HepG2 (cell line): ENCODE data around the gene NIBAN3.

GRCh38 chr19:17496989-17497467 lies 14.4 kb upstream of the PGLS start:
- RRBS, 2 experiments: 98 to over 99% methylated on average over 5 of the region's 33 CpGs
CAGE:
- cytosol, long polyA minus RNA: no peak
- cytosol, long polyA plus RNA: no peak
- long polyA plus RNA: no peak
- nucleus, long polyA minus RNA: no peak
- nucleus, long polyA plus RNA: no peak

DNA sequence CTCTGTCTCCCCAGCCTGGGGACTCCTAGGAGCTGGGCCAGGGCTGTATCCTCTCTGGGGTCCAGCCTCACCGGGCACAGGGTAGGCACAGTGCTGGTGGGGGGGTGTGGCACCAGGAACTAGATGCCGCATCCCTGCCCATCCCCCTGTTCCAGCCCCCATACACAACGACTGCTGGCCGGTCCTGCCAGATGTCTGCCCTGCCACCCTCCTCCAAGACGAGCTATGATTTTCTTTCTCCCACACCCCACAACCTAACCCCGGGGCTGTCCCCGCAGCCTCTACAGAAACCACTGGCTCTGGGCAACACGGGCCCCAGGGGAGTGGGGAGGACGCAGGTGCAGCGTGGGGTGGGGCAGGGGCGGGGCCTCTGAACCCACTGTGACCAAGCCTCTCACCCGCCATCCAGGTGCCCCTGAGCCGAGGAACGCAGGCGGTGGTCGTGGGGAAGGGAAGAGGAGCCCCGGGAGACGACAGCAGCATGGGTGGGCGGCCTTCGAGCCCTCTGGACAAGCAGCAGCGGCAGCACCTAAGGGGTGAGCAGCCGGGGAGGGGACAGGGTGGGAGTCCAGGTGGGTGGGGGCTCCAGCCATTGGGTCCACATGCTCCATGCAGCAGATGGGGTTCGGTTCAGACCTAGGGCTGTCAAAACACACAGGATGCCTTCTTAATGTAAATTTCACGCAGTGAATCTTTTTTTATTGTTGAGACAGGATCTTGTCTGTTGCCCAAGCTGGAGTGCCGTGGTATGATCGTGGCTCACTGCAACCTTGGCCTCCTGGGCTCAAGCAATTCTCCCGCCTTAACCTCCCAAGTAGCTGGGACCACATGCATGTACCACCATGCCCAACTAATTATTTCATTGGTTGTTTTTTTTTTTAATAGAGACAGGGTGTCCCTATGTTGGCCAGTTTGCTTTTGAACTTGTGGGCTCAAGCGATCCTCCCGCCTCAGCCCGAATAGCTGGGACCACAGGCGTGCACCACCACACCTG lies at the start of gene NIBAN3:
Gene NIBAN3 (plus strand): TSS at position 408 of the 994 bp plus-strand sequence.
- RRBS, 2 experiments: 30 to 31% methylated on average over 8 to 9 of the region's 31 CpGs
CAGE:
- cytosol, long polyA minus RNA: no peak
- cytosol, long polyA plus RNA: no peak
- long polyA plus RNA: no peak
- nucleus, long polyA minus RNA: no peak
- nucleus, long polyA plus RNA: no peak

DNA sequence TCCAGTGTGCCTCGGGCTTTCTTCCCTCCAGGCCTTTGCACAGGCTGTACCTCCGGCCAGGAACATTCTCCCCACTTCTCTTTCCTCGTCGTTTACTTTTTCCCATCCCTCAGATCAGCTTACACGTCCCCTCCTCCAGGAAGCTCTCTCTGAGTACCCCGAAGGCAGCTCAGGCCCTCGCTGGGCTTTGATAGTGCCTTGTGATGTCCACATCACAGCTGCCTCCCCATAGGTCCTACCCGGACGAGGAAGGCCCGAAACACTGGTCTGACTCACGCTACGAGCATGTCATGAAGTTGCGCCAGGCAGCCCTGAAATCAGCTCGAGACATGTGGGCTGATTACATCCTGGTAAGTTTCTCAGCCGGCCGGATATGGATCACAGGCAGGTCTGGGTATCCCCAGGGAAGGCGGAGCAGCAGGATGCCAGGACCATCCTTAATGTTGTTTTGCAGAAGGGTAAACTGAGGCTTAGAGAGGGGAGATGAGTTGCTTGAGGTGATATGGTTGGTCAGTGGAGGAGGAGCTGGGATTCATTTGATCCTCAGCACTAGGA lies 4.7 kb downstream of the COLGALT1 start:
- RRBS, 2 experiments: 93 to 97% methylated on average over 1 of the region's 17 CpGs
CAGE:
- cytosol, long polyA minus RNA: no peak
- cytosol, long polyA plus RNA: no peak
- long polyA plus RNA: no peak
- nucleus, long polyA minus RNA: no peak
- nucleus, long polyA plus RNA: no peak

DNA sequence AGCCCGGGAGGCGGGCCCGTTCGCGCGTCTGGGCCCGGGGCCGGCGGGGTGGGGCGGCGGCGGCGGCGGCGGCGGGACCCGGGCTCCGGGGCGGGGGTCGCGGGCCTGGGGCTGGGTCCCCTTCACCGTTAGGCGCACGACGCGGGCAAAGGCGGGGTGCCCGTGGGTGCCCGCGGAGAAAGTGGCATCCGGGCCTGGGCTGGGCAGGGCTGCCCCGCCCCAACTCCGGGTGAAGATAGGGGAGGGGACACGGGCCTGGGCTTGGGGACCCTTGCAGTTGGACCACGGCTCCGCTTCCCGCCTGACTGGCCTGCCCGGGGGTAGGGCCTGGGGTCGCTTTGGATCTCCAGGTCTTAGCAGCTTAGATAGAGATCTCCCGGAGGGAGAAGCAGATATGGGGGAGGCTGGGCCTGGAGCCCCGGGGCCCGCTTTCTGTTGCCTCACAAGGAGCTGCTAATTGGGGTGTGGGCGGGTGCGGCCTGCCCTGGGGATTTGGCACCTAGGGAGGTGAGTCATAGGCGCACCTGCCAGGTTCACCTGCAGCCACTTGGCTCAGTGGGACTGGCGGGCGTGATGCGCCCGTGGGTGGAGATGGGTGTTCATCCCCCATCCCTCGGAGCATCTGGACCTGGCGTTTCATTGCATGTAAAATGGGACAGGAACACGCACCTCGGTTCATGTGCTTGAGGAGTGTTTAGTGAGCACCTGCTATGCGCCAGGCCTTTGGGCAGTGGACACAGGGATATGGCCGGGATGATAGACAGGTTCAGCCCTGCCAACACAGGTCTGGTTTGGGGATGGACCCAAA lies 571 bp downstream of the MAP1S start:
- RRBS, 2 experiments: 3 to 6% methylated on average over 15 to 26 of the region's 55 CpGs
CAGE:
- cytosol, long polyA minus RNA: no peak
- cytosol, long polyA plus RNA: no peak
- long polyA plus RNA: no peak
- nucleus, long polyA minus RNA: no peak
- nucleus, long polyA plus RNA: no peak

- RRBS, 2 experiments: 22 to 23% methylated on average over 2 to 3 of the region's 11 CpGs
CAGE:
- cytosol, long polyA minus RNA: no peak
- cytosol, long polyA plus RNA: no peak
- long polyA plus RNA: no peak
- nucleus, long polyA minus RNA: no peak
- nucleus, long polyA plus RNA: no peak
Observed at GRCh38 chr19:17824150-17824801, 3.0 kb upstream of the INSL3 start.

DNA sequence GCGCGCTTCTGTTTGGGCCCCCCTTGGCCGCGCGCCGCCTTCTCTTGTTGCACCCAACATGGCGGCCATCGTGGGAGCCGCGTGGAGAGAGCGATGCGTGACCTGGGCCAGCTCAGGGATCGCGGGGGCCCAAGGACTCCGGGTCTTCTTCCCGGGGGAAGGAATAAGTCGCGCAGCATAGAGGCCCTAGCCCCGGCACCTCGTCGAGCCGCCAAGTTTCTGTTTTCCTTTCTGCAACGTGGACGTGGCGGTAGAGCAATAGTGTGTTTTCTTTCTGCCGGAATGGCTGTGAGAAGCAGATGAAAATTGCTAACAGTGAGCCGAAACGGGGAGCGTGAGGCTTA lies 327 bp downstream of the RPL18A start:
- RRBS, 2 experiments: 3 to 4% methylated on average over 6 of the region's 29 CpGs
CAGE:
- cytosol, long polyA minus RNA: no peak
- cytosol, long polyA plus RNA: no peak
- long polyA plus RNA: no peak
- nucleus, long polyA minus RNA: no peak
- nucleus, long polyA plus RNA: no peak

GRCh38 chr19:17862495-17863038 lies 2.9 kb downstream of the RPL18A start:
- RRBS, 2 experiments: no CpG with 5 or more reads among the region's 21 CpGs
CAGE:
- cytosol, long polyA minus RNA: no peak
- cytosol, long polyA plus RNA: no peak
- long polyA plus RNA: no peak
- nucleus, long polyA minus RNA: no peak
- nucleus, long polyA plus RNA: no peak

- RRBS, 2 experiments: 7 to 8% methylated on average over 38 to 40 of the region's 69 CpGs
CAGE:
- cytosol, long polyA minus RNA: no peak
- cytosol, long polyA plus RNA: no peak
- long polyA plus RNA: no peak
- nucleus, long polyA minus RNA: no peak
- nucleus, long polyA plus RNA: no peak
Observed at GRCh38 chr19:17951412-17952396, 15.2 kb upstream of the KCNN1 start.

- RRBS, 2 experiments: no CpG with 5 or more reads among the region's 12 CpGs
CAGE:
- cytosol, long polyA minus RNA: no peak
- cytosol, long polyA plus RNA: no peak
- long polyA plus RNA: no peak
- nucleus, long polyA minus RNA: no peak
- nucleus, long polyA plus RNA: no peak
Observed at GRCh38 chr19:17979654-17980050, 12.7 kb downstream of the KCNN1 start.

- RRBS, 2 experiments: 2 to 3% methylated on average over 11 of the region's 41 CpGs
CAGE:
- cytosol, long polyA minus RNA: no peak
- cytosol, long polyA plus RNA: no peak
- long polyA plus RNA: no peak
- nucleus, long polyA minus RNA: no peak
- nucleus, long polyA plus RNA: no peak
Observed at GRCh38 chr19:17997910-17998846, 9.8 kb upstream of the ARRDC2 start.

DNA sequence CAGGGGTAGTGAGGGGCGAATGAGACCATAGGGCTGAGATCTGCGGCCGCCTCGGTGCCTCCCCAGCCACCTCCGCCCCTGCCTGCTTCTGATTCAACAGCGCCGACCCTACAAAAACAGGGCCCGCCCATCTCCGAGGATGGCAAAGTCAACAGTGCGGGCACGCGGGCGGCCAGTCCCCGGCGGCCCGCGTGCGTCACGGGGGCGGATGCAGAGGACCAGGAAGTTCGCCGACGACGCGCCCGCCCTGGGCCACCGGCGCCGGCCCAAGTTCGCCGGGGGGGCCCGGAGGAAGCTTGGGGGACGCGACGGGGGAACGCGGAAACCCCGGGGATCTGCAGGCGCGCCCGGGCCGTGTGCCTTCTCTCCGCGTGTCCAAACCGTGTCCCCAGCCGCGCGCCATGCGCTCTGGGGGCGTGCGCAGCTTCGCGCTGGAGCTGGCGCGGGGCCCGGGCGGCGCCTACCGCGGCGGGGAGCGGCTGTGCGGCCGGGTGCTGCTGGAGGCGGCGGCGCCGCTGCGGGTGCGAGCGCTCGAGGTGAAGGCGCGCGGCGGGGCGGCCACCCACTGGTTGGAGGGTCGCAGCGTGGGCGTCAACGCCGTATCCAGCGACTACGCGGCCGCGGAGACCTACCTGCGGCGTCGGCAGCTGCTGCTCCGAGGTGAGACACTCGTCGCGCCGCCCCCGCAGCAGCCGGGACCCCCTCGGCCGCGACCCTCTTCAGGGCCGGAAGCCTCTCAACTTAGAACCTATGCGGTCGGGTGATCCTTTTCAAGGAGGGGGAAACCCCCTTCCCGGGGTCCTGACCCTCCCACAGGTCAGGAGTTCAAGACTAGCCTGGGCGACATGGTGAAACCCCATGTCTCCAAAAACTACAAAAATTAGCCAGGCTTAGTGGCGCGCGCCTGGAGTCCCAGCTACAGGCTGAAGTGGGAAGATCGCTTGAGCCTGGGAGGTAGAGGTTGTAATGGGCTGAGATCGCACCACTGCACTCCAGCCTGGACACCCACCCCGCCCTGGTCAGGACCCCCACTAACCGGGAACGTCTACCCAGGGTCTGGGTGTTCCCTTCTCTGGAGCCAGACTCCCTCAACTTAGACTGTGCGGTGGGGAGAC lies 6.7 kb upstream of the ARRDC2 start:
- RRBS, 2 experiments: 1 to 2% methylated on average over 42 to 44 of the region's 114 CpGs
CAGE:
- cytosol, long polyA minus RNA: no peak
- cytosol, long polyA plus RNA: start-site peak on the plus strand centred at position 217 of the sequence, 12 bp wide, 11 and 25 reads in 2 replicates
- long polyA plus RNA: start-site peak on the plus strand centred at position 233 of the sequence, 182 bp wide, 29 and 47 reads in 2 replicates
- nucleus, long polyA minus RNA: no peak
- nucleus, long polyA plus RNA: no peak

DNA sequence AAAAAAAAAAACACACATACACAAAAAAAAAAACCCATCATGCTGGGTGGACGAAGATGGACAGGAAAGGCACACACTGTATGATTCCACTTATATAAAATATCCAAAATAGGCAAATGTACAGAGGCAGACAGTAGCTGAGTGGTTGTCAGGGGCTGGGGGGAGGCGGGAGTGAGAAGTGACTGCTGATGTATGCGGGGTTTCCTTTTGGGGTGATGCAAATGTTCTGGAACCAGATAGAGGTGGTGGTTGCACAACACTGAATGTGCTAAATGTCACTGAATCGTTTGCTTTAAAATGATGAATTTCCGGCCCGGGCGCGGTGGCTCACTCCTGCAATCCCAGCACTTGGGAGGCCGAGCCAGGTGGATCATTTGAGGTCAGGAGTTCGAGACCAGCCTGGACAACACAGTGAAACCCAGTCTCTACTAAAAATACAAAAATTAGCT lies 2.3 kb upstream of the IL12RB1 start:
- RRBS, 2 experiments: no CpG with 5 or more reads among the region's 10 CpGs
CAGE:
- cytosol, long polyA minus RNA: no peak
- cytosol, long polyA plus RNA: no peak
- long polyA plus RNA: no peak
- nucleus, long polyA minus RNA: no peak
- nucleus, long polyA plus RNA: no peak

DNA sequence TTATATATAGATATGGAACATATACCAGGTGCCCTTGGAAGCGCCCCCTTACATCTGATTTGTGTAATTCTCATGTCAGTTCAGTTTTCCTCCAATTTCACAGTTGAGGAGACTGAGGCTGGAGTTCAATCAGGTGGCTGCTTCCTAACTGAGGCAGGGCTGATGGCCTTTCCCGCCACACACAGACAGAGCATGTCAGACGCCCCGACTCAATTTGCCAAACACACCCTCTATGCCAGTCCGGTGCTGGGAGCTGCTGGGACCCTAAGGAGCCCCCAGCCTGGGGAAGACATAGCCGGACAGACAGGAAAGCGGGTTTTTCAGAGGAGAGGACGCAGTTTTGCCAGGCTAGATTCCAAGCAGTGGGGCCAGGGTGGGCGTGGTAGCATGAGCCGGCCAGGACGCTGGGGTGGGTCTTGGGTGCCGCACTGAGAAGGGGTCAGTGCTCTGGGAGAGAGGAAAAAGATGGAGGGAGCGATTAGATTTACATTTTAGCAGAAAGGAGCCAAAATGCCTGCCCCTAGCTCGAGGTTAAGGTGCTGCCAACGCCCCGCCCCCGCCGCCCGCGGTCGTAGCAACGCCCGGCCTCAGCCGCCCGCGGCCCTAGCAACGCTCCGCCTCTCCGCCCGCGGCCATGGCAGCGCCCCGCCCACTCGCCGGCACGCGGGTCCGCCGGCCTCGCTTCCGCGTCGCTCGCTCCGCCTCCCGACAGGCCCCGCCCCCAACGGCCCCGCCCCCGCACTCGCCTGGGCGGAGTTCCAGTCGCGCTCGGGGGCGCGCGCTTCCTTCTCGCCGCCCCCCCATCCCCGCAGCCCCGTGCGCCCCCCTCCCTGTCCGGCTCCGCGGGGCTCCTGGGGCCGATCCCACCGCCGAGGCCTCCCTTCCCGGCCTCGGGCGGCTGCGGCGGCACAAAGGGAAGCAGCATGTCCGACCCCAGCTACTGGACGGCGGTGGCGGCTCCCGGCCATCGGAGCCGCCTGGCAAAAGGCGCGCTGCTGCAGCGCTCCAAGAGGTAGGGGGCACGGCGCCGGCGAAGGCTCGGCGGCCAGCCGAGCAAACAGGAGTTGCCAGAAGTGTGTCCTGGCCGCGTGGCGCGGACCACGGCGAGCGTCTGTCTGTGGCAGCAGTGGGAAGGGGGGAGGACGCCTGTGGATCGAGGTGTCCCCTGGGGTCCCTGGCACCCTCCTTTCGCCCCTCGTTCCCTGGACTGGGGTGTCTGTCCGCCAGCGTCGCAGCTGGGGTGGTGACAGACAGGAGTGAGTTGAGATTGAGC lies 20.1 kb downstream of the MAST3 start:
- RRBS, 2 experiments: 5 to 6% methylated on average over 42 of the region's 105 CpGs
CAGE:
- cytosol, long polyA minus RNA: no peak
- cytosol, long polyA plus RNA: no peak
- long polyA plus RNA: no peak
- nucleus, long polyA minus RNA: no peak
- nucleus, long polyA plus RNA: no peak

DNA sequence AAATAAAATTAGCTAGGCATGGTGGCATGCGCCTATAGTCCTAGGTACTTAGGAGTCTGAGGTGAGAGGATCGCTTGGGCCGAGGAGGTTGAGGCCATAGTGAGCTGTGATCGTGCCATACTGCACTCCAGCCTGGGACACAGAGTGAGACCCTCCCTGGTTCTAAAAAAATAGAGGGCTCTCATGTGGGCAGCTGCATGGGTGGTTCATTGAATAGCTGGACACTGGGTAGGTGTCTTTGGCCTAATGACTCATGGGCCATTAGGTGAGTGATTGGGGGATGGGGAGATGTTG lies 6.7 kb upstream of the PIK3R2 start:
- RRBS, 2 experiments: no CpG with 5 or more reads among the region's 4 CpGs
CAGE:
- cytosol, long polyA minus RNA: no peak
- cytosol, long polyA plus RNA: no peak
- long polyA plus RNA: no peak
- nucleus, long polyA minus RNA: no peak
- nucleus, long polyA plus RNA: no peak

DNA sequence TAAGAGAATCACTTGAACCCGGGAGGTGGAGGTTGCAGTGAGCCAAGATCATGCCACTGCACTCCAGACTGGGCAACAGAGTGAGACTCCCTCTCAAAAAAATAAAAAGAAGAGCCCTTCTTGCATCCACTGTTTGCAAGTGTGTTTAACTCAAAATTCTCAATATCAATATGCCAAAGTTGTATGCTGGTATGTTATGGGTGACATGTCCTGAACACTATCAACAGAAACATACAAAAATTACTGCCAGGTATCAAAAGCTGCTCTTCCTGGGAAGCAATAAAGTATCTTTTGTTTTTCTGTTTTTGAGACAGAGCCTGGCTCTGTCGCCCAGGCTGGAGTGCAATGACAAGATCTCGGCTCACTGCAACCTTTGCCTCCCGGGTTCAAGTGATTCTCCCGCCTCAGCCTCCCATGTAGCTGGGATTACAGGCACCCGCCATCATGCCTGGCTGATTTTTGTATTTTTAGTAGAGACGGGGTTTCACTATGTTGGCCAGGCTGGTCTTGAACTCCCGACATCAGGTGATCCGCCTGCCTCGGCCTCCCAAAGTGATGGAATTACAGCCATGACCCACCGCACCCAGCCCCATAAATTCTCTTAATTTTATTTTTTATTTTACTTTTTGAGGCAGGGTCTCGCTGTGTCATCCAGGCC lies 6.3 kb upstream of the MPV17L2 start:
- RRBS, 2 experiments: no CpG with 5 or more reads among the region's 12 CpGs
CAGE:
- cytosol, long polyA minus RNA: no peak
- cytosol, long polyA plus RNA: no peak
- long polyA plus RNA: no peak
- nucleus, long polyA minus RNA: no peak
- nucleus, long polyA plus RNA: no peak

GRCh38 chr19:18220302-18220508 lies 6.0 kb downstream of the PDE4C start:
- RRBS, 2 experiments: no CpG with 5 or more reads among the region's 11 CpGs
CAGE:
- cytosol, long polyA minus RNA: no peak
- cytosol, long polyA plus RNA: no peak
- long polyA plus RNA: no peak
- nucleus, long polyA minus RNA: no peak
- nucleus, long polyA plus RNA: no peak

GRCh38 chr19:18273519-18273960 lies 712 bp downstream of the IQCN start:
- RRBS, 2 experiments: no CpG with 5 or more reads among the region's 10 CpGs
CAGE:
- cytosol, long polyA minus RNA: no peak
- cytosol, long polyA plus RNA: no peak
- long polyA plus RNA: no peak
- nucleus, long polyA minus RNA: no peak
- nucleus, long polyA plus RNA: no peak

GRCh38 chr19:18373554-18374210 lies 12.3 kb upstream of the GDF15 start:
- RRBS, 2 experiments: no CpG with 5 or more reads among the region's 8 CpGs
CAGE:
- cytosol, long polyA minus RNA: no peak
- cytosol, long polyA plus RNA: no peak
- long polyA plus RNA: no peak
- nucleus, long polyA minus RNA: no peak
- nucleus, long polyA plus RNA: start-site peak on the minus strand at chr19:18373899-18373911, 11 and 11 reads in 2 replicates

- RRBS, 2 experiments: no CpG with 5 or more reads among the region's 18 CpGs
CAGE:
- cytosol, long polyA minus RNA: no peak
- cytosol, long polyA plus RNA: no peak
- long polyA plus RNA: no peak
- nucleus, long polyA minus RNA: no peak
- nucleus, long polyA plus RNA: no peak
Observed at GRCh38 chr19:18392400-18393054, 4.9 kb downstream of the LRRC25 start.

DNA sequence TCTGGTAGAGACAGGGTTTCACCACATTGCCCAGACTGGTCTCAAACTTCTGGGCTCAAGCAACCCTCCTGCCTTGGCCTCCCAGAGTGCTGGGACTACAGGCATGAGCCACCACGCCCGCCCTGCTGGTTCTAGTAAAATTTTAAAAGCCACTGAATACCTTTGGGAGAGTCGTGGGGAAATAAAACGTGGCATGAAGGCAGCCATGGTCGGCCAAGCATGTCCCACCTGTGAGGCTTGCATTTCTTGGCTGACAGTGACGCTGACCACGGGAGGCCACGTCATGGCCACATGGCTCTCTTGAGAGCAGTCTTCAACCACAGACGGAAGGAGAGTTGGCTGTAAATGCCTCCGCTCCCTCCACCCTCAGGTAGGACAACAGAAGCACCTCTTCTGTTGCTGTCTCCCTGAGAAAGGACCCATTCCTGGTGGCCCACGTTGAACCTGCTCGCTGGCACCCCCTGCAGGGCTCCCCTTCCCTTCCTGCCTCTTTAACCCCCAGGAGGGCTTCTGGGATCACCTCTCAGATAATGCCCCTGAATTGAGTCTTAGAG lies 10.6 kb upstream of the LRRC25 start:
- RRBS, 2 experiments: no CpG with 5 or more reads among the region's 12 CpGs
CAGE:
- cytosol, long polyA minus RNA: no peak
- cytosol, long polyA plus RNA: no peak
- long polyA plus RNA: no peak
- nucleus, long polyA minus RNA: no peak
- nucleus, long polyA plus RNA: no peak